ENCODE data around the genes RALGAPA1 and PRPF39.

DNA sequence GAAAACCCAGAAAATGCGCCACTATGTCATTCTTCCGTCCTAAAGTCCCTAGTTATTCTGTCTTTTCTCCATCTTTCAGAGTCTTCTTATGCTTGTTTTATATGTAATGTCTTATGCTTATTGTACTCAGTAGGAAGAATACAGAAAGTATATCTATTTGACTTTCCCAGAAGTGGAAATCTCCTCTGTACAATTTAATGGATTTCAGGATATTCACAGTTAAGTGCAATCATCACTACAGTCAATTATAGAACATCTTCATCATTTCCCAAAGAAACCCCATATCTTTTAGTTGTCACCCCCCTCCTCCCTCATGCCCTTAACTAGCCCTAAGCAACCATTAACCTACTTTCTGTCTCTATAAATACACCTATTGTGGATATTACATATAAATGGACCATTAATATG, 67.7 kb downstream of the INSM2 start:
- RRBS: no CpG with 5 or more reads among the region's 2 CpGs

GRCh38 chr14:35808504-35809572, at the start of gene RALGAPA1:
RALGAPA1 (minus strand) TSS chr14:35809295.
- RRBS: no CpG with 5 or more reads among the region's 73 CpGs

GRCh38 chr14:35985687-35986369, 159.7 kb downstream of the BRMS1L start:
- RRBS: no CpG with 5 or more reads among the region's 5 CpGs

DNA sequence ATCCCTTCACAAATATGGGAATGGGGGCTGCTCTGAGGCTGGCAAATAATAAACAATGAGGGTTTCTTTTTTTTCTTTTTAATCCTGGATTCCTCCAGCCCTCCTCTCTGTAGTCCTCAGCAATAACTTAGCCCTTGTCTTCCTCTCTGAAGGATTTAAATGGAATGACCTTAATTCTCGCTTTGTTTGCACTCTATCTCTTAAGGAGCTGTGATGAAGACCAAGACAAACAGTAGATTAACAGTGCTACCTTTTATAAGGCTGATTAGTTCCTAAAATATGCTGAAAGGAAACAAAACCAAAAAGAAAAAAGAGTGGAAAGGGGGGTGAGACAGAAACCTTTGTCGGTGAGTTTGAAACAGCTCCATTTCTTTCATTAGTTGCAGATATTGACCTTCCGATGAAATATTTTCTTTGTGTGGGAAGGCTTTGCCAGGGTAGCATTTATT, 105.2 kb downstream of the MBIP start:
- RRBS: no CpG with 5 or more reads among the region's 3 CpGs

GRCh38 chr14:36255964-36256591, 64.4 kb downstream of the MBIP start:
- RRBS: no CpG with 5 or more reads among the region's 6 CpGs

- RRBS: no CpG with 5 or more reads among the region's 3 CpGs
These were observed 50.1 kb downstream of the MIPOL1 start for GRCh38 chr14:37247711-37248428.

DNA sequence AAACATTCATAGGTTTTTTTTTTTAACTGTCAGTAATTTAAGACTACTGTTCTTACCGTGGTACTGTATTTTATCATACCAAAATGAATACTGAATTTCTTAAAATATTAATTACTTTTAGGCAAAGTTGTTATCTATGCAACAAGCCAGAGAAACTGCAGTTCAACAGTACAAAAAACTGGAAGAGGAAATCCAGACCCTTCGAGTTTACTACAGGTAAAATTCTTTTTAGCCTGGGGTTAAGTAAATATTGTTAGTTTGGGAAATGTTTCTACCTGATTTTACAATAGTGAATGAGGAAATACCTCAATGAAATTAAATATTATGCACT, 172.3 kb downstream of the FOXA1 start:
- RRBS: no CpG with 5 or more reads among the region's 2 CpGs

DNA sequence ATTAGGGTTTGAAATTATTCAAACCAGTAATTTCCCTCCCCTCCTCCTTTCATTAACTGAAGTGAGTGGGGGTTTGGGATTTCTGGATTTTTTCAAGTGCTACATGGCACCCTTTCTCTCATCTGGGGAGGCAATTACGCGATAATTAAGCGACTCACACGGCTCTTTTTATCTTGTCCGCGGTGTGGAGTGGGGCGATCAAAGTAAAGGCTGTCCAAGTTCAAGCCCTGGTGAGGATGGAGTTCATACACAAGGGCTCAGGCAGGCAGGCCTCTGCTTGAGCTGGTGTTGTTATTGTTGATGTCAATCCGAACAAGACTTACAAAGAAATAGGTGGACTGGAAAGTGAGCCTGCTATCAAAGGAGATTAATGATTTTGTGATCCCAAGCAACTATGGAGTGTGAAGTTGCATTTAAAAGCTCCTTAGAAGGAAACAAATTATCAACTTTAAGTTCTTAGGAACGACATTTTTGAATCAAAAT, 6.1 kb downstream of the FOXA1 start:
- RRBS: no CpG with 5 or more reads among the region's 9 CpGs

GRCh38 chr14:37599245-37600460, 4.2 kb downstream of the TTC6 start:
- RRBS: 19% methylated on average over 6 of the region's 65 CpGs

- RRBS: no CpG with 5 or more reads among the region's 2 CpGs
These were observed 197.0 kb downstream of the SEC23A start for GRCh38 chr14:38906060-38906464.

DNA sequence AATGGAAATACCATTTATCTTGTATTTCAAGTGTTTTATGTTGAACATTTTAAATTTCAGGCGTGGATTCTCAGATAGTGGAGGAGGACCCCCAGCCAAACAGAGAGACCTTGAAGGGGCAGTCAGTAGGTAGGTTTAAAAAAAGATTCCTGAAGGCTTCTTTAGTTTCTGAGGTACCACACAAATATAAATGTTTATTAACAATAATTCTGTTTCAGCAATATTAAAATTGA, 1.3 kb downstream of the PNN start:
- RRBS: no CpG with 5 or more reads among the region's 1 CpG

- RRBS: no CpG with 5 or more reads among the region's 2 CpGs
These were observed 10.0 kb downstream of the PNN start for GRCh38 chr14:39184831-39185681.

DNA sequence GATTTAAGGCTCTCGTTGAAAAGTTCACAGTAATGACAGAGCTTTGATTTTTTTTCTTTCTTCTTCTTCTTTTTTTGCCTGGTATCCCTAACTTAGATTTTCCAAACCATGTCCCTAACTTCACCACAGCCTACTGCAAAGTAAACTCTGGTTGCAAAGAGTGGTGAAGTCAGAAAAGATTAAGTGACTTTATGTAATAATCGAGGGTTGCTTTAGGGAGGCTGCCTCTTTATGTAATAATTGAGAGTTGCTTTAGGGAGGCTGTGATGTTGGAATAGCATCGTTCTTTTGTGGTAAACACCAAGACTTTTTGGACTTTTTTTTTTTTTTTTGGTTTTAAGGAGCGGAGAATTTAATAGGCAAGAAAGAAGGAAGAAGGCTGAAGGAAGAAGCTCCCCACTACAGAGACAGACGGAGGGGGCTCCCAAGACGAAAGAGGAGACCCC, 937 bp upstream of the FBXO33 start:
- RRBS: no CpG with 5 or more reads among the region's 6 CpGs

GRCh38 chr14:40326011-40326544, 893.8 kb upstream of the FBXO33 start:
- RRBS: no CpG with 5 or more reads among the region's 19 CpGs

DNA sequence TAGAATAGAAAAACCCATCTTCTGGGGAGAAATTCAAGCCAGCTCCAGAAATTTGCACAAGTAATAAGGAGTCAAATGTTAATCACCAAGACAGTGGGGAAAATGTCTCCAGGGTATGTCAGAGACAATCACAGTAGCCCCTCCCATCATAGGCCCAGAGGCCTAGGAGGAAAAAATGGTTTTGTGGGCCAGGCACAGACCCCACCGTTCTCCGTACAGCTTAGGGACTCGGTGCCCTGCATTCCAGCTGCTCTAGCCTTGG, 869.7 kb upstream of the LRFN5 start:
- RRBS: no CpG with 5 or more reads among the region's 3 CpGs

DNA sequence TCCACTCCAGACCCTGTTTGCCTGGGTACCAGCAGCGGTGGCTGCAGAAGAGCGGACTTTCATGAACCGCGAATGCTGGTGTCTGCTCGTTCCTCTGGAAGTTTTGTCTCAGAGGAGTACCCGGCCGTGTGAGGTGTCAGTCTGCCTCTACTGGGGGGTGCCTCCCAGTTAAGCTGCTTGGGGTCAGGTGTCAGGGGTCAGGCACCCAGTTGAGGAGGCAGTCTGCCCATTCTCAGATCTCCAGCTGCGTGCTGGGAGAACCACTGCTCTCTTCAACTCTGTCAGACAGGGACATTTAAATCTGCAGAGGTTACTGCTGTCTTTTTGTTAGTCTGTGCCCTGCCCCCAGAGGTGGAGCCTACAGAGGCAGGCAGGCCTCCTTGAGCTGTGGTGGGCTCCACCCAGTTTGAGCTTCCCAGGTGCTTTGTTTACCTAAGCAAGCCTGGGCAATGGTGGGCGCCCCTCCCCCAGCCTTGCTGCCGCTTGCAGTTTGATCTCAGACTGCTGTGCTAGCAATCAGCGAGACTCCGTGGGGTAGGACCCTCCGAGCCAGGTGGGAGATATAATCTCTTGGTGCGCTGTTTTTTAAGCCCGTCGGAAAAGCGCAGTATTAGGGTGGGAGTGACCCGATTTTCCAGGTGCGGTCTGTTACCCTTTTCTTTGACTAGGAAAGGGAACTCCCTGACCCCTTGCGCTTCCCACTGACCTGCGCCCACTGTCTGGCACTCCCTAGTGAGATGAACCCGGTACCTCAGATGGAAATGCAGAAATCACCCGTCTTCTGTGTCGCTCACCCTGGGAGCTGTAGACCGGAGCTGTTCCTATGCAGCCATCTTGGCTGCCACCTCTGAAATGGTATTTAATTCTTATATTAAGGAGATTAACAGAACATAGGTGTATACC, 304.4 kb downstream of the LRFN5 start:
- RRBS: no CpG with 5 or more reads among the region's 25 CpGs

- RRBS: no CpG with 5 or more reads among the region's 5 CpGs
These were observed 174.3 kb upstream of the C14orf28 start for GRCh38 chr14:44722852-44723187.

DNA sequence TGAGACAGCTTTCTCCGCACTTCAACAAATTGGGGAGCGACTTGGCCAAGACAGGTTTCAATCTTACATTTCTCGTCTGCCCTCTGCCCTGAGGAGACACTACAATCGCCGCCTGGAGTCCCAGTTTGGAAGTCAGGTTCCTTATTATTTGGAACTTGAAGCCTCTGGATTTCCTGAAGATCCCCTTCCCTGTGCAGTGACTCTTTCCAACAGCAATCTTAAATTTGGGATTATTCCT, 1.2 kb downstream of the TOGARAM1 start:
- RRBS: no CpG with 5 or more reads among the region's 5 CpGs

- RRBS: 6% methylated on average over 2 of the region's 56 CpGs
These were observed at the start of gene PRPF39 for GRCh38 chr14:45083784-45084931. PRPF39 (plus strand) TSS chr14:45084116.

DNA sequence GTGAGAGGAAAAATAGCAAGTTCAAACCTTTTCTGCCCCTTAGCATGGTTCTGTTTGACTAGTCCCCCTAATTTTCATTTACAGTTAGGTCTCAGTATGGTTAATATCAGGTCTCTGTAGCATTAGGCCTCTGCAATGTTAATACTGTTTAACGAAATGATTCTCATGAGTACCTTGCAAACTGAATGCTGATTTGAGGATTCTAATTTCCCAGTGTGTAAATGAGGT, 532.6 kb downstream of the RPS29 start:
- RRBS: no CpG with 5 or more reads among the region's 1 CpG

Measured in SK-N-MC (cell line).